HGPS cell (cell line): Measurements from ENCODE around the genes SLC15A4, GLT1D1, TMEM132D and PIWIL1.

DNA sequence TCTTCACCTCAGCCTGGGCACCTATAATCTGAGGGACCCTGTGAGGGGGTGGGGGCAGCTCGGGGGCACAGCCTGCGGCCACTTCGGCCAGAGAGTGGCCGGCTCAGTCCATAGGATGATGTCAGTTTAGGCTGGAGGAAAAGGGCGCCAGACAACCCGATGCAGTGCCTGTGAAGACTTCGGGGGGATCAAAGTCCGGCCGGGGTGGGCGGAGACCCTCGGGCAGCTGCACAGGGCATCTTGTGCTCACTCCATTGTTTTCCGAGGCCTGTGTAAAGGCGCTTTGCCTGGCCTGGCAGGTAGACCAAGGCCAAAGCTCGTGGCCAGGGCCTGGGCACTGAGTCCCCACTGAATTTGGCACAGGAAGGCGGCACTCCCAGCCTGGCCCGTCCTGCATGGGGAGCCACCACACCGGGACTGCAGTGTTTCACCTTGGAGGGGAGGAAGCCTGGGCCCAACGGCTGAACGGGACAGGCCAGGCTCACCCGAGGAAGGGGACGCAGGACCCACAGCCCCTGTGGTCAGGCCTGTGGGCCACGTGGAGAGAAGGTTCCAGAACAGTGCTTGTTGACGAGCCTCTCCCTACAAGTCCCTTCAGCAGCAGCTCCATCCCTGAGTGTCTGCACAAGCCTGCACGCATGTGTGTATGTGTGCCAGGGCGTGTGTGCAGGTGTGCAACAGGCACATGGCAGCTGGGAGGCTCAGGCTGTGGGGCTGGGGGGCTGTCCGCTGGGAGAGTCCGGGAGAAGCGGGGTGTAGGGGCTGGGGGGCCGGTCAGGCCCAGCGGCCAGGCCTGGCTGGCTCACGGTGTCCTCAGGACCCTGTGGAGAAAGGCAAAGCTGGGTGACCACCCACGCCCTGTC is 85.7 kb downstream of the SCARB1 start:
- RRBS: 80% methylated on average over 1 of the region's 32 CpGs

DNA sequence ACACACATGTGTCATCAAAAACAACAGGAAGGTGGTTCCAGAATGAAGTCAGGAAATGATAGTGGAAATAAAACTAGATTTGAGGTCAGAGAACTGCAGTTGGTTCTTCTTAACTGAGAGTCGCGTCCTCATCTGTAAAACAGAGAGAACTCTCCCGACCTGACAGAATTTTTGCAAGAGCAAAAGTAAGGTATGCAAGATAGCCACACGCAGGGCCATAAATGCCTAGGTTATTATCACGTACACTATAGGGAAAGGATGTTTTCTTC is 67.3 kb downstream of the SCARB1 start:
- RRBS: no CpG with 5 or more reads among the region's 5 CpGs

- RRBS: 87% methylated on average over 5 of the region's 22 CpGs
These were observed 56.0 kb downstream of the SCARB1 start for GRCh38 chr12:124807524-124808128.

- RRBS: no CpG with 5 or more reads among the region's 22 CpGs
These were observed 35.2 kb downstream of the SCARB1 start for GRCh38 chr12:124828177-124829211.

- RRBS: no CpG with 5 or more reads among the region's 18 CpGs
These were observed 5.4 kb upstream of the UBC start for GRCh38 chr12:124919537-124920466.

DNA sequence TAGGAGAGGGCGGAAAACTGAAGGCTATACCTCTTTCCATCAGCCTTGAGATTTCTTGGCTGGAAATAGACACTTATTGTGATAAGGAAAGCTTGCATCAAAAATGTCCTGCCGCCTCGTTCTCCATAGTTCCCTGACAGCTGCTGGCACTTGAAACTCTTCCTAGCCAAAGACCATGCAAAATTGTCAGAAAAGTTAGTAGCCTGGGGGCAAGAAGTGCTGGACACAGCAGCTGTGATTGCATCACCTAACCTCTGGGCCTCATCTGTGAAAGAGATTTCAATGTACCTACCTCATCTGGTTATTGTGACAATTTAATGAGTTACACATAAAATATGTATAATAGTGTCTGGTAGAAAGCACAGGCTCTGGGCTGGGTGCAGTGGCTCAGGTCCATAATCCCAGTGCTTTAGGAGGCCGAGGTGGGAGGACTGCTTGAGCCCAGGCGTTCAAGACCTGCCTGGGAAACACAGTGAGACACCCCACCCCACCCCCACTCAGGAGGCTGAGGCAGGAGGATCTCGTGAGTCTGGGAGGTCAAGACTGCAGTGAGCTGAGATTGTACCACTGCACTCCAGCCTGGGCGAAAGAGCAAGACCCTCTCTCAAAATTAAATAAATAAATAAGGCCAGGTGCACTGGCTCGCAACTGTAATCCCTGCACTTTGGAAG is 9.8 kb upstream of the UBC start:
- RRBS: no CpG with 5 or more reads among the region's 8 CpGs

- RRBS: no CpG with 5 or more reads among the region's 18 CpGs
These were observed 9.0 kb downstream of the DHX37 start for GRCh38 chr12:124979885-124980416.

DNA sequence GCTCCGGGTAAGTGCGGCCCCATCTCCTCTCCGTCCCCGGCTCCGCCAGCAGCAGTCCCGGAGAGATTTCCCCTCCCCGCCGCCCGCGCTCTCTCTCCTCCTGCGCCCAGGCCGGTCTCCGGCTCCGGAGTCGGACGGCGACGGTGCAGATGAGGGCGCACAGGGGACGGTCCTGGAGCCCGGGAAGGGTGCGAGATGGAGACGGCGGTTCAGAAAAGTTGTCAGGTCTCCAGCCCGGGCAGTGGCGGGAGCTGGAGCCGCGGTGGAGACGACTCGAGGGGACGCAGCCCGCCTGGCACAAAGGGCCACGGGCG is 1540.3 kb downstream of the TMEM132B start:
- RRBS: 6% methylated on average over 24 of the region's 34 CpGs

DNA sequence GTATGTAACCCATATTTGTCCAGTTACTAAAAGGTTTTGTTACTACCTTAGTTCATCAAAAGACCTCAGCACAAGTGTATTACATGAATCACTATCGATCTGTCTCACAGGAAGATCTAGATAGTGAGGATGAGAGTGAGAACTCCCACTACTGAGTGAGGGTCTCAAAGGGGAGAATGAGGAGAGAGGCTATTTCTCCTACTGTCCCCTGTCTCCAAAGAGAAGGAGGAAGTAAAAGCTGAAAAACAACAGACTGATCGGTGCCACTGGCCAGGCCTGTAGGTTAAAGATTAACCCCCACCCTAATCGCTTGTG is 778.1 kb upstream of the TMEM132C start:
- RRBS: no CpG with 5 or more reads among the region's 3 CpGs

DNA sequence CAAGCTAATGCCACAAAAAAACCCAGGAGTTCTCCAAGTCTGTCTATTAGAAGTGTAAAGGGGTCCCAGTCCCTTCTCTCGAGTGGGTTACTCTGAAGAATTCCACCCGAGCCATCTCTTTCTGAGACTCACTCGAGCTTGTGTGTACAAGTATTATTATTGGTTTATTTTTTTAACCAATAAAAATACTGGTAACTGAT is 437.5 kb upstream of the TMEM132C start:
- RRBS: no CpG with 5 or more reads among the region's 3 CpGs

GRCh38 chr12:128664095-128664438 is 159.7 kb downstream of the SLC15A4 start:
- RRBS: no CpG with 5 or more reads among the region's 11 CpGs

DNA sequence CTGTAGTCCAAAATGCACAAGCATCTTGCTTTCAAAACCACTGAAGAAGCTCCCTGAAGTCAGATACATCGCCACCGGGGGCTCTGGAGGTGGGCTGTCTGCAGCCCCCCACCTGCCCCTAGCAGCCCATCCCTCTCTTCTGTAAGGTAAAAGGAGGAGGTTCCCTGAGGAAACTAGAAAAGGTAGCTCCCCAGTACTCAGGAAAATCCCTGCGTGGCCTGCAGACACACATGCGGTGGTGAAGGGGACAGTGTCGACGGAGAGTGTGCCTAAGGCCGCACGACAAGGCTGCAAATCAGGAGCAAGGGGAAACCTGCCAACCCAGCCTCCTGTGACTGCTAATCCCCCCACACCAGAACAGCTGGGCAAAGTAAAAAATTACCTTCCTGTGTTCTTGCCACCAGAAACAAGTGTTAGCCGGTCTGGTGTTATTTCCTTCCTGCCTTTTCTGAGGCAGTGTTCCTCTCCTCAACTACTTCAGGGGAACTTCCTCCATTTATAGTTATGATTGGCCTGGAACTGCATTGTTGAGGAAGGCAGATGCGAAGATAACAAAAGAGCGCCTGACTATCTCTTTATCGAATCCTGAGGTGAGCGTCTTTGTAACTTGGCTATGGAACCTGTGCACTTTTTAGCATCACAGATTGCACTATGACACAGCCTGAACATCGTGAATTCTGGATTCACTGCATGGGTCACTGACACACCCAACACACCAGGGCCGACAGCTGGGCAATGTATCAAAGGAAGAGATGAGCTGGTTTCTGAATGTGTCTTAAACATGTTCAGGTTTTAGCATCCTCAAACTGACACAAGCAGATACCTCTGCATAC is 29.1 kb downstream of the SLC15A4 start:
- RRBS: no CpG with 5 or more reads among the region's 15 CpGs

DNA sequence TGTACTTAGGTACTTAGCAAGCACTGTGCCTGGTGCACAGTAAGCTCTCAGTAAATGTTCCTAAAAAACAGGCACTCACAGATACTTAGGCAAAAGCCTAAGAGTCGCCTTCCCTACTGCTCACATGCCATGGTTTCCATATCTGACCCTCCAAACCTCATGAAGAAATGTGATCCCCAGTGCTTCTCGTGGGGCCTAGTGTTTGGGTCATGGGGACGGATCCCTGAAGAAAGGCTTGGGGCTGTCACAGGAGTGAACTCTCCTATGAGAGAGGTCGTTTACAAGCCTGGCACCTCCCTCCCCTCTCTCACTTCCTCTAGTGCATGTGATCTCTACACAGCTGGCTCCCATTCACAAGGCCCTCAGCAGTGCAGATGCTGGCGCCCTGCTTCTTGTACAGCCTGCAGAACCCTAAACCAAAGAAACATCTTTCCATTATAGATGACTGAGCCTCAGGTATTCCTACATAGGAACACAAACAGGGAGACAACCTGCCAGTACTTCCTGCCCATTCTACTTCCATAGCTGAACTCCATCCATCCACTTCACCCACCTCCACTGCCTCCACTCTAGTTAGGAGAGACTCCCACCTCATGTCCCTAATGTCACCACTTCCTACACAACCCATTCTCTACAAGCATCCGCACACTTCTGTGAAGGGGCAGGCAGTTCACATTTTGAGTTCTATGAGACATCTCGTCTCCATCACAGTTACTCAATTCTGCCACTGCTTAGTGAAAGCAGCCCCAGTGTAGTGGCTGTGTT is 2.9 kb downstream of the SLC15A4 start:
- RRBS: no CpG with 5 or more reads among the region's 7 CpGs

- RRBS: 3% methylated on average over 16 of the region's 127 CpGs
These were observed at the start of gene SLC15A4 for GRCh38 chr12:128823051-128824242. SLC15A4 (minus strand) TSS chr12:128823958.

DNA sequence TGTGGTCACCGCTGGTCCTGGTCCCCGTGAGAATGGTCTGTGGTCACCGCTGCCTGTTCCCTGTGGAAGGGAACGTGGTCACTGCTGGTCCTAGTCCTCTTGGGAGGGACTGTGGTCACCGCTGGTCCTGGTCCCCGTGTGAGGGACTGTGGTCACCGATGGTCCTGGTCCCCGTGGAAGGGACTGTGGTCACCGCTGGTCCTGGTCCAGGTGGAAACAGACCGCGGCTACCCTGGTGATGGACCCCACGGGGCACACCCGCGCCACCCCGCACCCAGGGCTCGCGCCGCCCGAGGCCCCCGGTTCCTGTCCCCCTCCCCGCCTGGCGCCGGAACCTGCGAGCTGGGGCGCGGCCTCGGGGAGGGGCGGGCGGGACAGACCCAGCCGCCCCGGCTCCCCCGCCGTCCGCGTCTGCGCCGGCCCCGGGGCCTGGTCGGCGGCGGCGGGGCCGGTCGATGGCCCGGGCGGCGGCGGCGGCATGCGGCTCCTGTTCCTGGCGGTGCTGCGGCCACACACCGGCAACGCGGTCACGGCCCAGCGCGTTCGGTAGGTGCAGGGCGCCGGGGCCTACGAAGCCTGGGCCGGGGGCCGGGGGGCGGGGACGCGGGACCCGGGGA is at the start of gene GLT1D1:
GLT1D1 (plus strand) TSS at position 375 of the 617 bp plus-strand sequence.
- RRBS: 10% methylated on average over 27 of the region's 68 CpGs

GRCh38 chr12:129903759-129904614 is at the start of gene TMEM132D:
TMEM132D (minus strand) TSS chr12:129904025.
- RRBS: 11% methylated on average over 56 of the region's 102 CpGs

- RRBS: no CpG with 5 or more reads among the region's 18 CpGs
These were observed 75.7 kb upstream of the FZD10 start for GRCh38 chr12:130086480-130087050.

DNA sequence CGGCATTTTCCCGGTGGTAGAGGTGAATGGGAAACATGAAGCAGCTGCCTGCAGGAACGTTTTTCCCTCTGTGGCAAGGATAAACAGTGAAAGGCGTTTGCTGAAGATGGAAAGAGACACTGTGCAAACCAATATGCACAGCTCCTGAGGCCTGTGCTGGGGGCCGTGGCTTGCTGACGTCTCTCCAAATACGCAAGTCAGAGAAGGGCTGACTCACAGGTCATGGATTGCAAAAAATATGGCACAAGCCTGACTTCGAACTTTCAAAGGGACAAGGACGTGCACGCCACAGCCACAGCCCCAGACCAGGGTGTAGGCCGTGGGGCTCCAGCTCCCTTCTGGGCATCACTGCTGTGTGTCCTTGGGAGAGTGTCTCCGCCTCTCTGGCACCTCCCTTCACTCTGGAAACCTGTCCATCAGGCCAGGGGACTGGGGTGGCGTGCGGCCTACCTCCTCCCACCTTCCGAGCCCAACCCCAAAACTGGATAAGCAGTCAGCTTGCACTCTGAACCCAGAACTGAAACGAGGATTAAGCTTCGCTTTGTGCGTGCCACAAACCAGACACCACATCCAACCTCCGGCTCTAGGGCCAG is 22.2 kb upstream of the FZD10 start:
- RRBS: no CpG with 5 or more reads among the region's 19 CpGs

DNA sequence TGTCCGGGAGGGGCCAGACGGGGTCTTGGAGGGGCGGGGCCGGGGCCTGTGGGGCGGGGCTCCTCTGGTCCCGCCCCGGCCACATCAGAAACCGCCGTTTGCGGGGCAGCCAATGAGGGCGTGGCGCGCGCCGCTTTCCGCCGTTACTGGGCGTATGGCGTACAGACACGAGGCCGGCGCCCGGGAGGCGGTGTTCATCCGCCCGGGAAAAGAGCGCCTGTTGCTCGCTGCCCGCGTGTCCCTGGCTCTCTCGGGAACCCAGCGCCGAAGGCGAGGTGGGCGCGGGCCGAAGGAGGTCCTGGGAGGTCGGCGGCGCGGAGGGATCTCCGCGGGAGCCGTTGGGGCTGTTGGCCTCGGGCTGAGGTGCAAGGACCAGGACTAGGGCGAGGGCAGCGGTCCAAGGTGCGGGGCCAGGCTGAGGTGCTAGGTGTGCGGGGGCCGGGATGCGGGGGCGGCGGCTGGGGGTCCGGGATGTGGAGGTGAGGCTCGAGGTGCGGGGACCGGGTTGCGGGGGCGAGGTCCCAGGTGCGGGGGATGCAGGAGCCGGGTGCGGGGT is at the start of gene PIWIL1:
PIWIL1 (plus strand) TSS at position 143 of the 556 bp plus-strand sequence.
- RRBS: 69% methylated on average over 8 of the region's 62 CpGs

DNA sequence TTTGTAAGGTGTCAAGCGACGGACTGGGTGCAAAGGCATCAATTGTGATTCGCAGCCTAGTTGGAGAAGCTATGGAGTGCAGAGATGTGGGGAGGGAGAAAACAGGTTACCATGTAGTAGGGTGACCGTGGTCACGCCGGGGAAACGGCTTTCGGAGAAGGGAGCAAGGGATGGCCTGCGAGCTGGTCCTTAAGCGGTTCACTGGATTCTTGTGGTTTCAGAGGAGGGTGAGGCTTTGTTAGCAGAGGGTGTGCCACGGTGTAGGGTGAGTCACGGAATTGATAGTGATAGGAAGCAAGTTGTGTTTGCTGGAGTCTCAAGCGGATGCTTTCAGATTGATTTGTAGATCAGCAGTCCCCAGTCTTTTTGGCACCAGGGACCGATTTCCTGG is 2.3 kb downstream of the PIWIL1 start:
- RRBS: no CpG with 5 or more reads among the region's 14 CpGs